PC-3 (cell line): ENCODE measurements around a stretch of chr11.

DNA sequence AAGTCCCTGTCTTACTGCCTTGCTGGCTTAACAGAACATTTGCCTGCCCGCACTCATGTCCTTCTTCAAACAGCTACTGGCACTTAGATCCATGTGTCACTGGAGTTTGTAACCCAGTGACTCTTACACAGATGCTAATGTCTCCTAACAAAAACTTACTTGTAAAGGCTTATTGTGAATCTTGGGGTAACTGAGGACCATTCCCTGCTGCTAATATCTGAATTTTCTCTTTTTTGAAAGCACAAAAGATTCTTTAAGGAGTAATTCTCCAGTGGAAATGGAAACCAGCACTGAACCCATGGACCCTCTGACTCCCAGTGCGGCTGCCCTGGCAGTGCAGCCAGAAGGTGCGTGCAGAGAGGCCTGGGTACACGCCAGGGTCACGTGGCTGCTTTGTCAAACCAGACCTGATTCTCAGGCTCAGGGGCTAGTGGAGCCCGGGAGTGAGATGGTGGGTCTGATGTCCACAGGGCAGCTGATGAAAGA lies 82.7 kb upstream of the GAL start:
- RAMPAGE, long total RNA = no peak

DNA sequence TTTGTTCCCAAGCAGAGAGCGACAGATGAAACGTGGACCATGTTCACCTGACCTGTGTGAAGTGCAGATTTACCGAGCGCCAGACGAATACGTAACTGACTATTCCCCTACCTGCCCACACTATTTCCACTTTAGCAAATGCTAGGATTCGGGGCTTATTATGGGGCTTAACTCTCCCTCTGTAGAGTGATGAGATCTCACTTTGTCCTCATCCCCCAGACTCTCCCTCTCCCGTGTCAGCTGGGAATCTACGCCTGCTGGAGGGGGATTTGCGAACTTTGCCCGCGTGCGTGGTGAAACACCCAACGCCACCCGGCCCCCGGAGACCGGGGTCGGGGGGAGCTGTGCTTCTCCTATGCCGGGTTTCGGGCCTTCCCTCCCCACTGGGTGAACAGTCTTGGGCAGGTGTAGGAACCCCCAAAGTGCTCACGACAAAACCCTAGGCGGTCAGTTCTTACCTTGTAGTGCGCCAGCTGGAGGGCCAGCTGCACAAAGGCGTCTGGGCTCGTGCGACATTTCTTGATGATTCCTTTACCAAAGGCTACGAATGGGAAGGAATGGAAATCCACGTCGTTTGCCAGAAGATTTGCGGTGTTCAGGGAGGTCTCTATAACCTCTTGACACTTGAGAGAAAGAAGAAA lies 21.6 kb upstream of the TESMIN start:
- RAMPAGE, long total RNA = no peak

- RAMPAGE, long total RNA = no peak
These were observed 6.4 kb downstream of the TPCN2 start for GRCh38 chr11:69055088-69055668.

GRCh38 chr11:69080323-69081099 lies 31.8 kb downstream of the TPCN2 start:
- RAMPAGE, long total RNA = no peak

GRCh38 chr11:69295144-69296067 lies 1.5 kb downstream of the MYEOV start:
- RAMPAGE, long total RNA = no peak

DNA sequence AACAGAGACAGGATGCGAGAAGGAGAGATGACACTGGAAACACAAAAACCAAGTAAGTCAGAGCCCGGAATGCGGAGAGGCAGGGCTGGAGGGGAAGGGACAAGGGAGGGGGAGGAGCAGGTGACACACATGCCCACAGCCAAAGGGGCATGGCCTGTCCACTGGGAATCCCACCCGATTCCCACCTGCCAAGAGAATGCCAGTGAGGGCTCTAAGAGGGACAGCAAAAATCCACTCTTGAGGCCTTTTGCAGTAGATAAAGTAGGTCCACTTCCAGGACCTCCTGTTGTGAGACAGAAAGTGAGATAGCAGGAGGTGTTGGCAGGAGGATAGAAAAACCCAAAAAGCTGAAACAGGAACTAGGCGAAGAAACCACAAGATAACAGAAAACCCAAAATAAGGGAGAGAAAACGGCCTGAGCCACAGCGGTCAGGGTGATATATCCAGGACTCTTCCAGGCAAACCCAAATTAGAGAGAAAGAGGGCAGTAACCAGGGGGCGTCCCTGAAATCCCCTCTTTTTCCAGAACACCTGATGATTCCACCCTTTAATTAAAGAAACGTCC lies 107.7 kb downstream of the MYEOV start:
- RAMPAGE, long total RNA = no peak

- RAMPAGE, long total RNA = no peak
These were observed 151.6 kb upstream of the CCND1 start for GRCh38 chr11:69489259-69489866.

DNA sequence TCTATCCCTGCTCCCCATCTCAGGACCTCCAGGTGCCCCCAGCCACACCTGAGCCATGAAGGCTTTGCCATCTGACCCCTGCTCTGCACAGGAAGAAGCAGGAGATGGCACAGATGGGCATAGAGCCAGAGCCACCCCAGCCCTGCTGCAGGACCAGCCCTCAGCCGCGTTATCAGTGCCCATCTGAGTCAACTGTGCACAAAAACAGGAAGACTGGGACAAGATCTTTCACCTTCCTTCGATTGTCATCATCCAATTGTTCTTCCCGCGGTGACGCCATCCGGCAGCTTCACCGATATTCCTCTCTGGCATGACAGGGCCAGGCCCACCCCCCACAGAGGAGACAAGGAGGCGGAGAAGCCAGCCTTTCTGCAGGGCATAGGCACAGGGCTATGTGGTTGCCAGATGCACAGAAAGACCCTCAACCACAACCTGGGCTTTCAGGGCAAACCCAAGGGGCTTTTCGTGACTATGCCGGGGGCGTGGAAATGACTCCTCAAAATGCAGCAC lies 146.5 kb upstream of the CCND1 start:
- RAMPAGE, long total RNA = no peak

GRCh38 chr11:69637613-69638051 lies 3.3 kb upstream of the CCND1 start:
- RAMPAGE, long total RNA = no peak

GRCh38 chr11:69640215-69640470 lies 813 bp upstream of the CCND1 start:
- RAMPAGE, long total RNA = no peak

- RAMPAGE, long total RNA = no peak
These were observed 6.5 kb downstream of the CCND1 start for GRCh38 chr11:69647395-69647959.

- RAMPAGE, long total RNA = no peak
These were observed 10.5 kb downstream of the CCND1 start for GRCh38 chr11:69651089-69652182.

- RAMPAGE, long total RNA = no peak
These were observed 7.0 kb downstream of the LTO1 start for GRCh38 chr11:69667899-69668780.

- RAMPAGE, long total RNA = no peak
These were observed 72.2 kb upstream of the FGF3 start for GRCh38 chr11:69891278-69891864.

- RAMPAGE, long total RNA = no peak
These were observed 99.6 kb upstream of the FGF3 start for GRCh38 chr11:69918720-69919243.

GRCh38 chr11:69979123-69980360 lies 98.6 kb upstream of the ANO1 start:
- RAMPAGE, long total RNA = no peak

DNA sequence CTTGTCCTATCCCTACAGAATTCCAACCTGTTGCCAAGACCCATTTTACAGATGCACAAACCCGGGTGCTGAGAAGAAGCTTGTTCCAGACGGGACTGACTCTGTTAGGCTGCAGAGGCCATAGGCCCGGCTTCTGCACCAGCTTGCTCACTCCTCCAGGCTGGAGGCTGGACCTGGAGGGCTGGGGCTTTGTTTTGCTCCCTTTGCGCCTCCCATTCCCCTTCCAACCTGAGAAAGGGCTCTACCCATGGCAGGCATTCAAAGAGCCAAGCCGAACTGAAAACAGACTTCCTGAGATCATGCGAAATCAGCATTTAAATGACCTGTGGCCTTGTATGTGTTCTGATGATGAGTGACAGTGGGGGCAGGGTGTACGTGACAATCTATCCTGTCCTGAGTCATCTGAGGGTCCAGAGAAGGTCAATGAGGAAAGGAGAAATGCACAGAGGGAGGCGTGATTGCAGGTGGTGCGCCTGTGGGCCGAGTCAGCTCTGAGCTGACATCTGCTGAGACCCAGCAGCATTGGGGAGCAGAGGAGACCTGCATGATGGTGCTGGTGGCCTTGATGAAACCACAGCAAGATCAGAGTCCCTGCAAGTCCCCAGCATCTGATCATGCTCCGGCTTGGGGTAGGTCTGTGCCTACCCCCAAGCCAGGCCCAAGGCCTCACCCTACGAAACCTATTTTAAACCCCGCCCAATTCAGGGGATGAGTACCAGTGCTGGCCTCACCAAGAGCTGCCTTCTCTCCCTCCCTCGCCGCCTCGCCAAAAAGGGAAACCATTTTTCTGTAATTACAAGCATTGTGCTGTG lies 95.3 kb upstream of the ANO1 start:
- RAMPAGE, long total RNA = no peak

DNA sequence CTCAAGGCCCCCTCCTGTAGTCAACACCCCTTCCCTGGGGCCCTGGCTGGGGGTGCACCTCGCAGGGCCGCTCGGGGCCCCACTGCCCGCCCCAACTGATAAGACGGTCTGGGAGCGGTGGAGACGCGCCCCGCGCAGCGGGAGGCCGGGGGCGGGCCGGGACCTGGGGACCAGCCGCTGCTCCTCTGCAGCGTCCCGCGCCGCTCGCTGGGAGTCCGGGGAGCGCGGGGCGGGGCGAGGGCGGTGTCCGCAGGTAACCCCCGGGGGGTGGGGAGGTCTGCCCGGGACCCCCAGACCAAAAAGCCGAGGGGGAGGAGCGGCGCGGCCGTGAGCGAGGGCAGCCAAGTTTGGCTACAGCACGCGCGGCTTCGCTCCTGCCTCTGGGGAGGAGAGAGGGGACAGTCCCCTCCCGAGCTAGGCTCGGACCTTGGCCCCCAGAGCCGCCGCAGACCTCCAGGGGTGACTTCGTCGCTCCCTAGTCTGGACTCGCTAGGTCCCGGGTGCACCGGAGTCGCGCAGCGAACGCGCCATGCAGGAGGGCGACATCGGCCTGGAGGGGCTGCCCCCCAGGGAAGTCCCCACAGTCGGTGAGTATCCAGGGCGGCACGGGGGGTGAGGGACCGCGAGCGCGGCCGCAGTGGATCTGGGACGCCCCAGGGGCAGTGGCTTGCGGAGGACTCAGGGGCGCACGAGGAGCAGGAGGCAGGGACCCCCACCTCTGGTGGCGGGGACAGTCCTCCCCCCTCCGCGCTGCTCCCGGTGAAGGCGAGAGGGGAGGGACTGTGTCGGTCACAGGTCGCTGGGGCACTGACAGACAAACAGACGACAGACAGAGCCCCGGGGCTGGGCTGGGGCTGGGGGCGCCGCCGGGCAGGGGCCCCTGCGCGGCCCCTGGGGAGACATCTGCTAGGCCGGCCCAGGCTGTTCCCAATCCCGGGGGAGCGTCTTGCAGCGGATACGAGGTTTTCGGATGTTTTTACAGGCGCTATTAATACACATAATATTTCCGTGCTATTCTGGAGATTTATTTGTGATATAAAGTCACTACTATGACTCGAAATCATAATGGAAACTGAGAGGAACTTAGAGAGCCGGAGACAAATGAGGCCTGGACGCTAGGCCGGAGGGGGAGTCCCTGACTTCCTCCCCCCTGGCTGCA lies 92.2 kb upstream of the ANO1 start:
- RAMPAGE, long total RNA = no peak

GRCh38 chr11:70078716-70079206 lies 644 bp downstream of the ANO1 start:
- RAMPAGE, long total RNA = no peak

DNA sequence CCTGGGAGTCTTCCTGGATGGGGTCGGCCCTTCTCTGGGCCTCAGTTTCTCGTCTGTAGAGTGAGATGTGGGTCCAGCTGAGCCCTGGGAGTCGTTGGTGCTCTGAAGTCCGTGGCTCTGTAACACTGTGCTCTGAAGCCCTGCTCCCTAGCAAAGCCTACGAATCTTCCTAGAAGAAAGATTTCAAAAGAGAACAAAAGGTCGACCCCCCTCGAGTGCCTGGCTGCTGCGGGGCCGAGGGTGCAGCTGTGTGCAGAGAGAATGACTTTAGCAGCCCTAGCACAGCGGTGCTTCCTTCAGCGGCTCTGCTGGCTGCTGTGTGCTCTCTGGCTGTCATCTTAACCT lies 10.6 kb downstream of the ANO1 start:
- RAMPAGE, long total RNA = no peak